T47D (cell line): ENCODE measurements around the gene CDADC1.

DNA sequence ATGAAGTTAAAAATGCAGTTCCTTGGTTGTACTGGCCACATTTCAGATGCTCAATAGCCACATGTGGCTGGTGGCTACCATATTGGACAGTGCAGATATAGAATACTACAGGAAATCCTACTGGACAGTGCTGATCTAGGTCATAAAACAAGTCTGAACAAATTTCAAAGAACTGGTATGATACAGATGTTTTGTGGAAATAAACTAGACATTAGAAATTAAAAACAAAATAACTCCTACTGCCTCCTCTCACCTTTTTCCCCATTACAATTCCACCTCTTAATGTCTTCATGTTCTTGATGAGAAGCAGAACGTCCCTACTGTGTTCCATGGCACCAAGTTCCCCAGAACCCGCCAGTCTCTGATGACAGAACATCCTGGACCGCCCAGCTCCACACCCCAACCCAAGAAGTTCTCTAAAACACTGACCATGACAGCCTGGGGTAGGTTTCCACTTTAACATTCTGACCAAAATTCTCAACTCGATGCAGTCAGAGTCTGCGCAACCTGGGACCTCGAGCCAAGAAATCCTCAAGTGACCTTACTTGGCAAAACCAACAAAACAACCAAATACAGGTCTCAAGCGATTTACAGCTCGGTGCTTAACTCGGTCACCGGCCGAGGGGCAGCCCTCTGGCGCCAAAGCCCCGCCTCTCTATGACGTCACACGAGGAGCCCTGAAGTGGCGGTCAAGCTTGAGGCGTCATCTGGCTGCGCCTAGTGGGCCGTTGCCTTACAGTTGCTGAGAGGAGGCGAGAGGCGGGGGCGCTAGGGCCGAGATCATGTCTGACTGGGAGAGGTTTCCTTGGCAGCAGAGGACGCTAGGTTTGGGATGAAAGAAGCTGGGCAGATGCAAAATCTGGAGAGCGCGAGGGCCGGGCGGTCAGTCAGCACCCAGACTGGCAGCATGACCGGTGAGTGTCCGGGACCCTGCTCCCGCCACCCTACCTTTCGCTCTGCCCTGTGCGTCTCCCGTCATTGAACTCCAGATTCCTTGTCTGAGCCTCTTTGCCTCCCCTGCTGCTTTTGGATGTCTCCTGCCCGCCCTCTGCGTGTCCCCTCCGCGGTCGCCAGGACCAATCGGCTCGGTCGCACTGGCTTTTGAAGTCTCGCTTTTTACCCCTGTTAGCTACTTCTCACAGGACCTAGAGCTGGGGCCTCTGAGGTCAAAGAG, at the start of gene CDADC1:
TSS of gene CDADC1 (plus strand) at position 720 of the 1,174 bp plus-strand sequence.
- RRBS = no CpG with 5 or more reads among the region's 43 CpGs

DNA sequence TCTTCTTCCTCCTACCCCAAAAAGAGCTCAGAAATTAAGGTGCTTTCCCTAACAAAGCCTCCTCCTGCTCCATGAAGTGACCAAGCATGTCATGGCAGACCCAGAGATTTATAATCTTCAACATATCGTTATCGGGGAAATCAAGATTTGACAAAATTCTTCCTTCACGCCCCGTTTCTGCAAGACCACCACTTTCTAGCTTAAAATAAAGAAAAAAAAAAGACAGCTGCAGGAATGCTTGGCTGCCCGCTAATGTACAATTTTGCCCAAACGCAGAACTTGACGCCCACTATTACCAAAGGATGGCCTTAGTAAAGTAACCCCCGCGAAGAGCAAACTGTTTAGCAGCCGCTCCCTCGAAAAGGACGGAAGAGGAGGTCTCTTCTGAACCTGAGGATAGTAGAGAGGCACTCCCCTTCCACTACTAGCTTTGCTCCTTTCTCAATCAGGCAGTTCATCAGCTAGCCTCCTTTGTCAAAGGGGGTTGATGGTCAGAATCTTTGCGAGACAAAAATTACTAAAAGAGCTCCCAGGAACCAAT, 665 bp downstream of the CAB39L start:
- RRBS = no CpG with 5 or more reads among the region's 13 CpGs

DNA sequence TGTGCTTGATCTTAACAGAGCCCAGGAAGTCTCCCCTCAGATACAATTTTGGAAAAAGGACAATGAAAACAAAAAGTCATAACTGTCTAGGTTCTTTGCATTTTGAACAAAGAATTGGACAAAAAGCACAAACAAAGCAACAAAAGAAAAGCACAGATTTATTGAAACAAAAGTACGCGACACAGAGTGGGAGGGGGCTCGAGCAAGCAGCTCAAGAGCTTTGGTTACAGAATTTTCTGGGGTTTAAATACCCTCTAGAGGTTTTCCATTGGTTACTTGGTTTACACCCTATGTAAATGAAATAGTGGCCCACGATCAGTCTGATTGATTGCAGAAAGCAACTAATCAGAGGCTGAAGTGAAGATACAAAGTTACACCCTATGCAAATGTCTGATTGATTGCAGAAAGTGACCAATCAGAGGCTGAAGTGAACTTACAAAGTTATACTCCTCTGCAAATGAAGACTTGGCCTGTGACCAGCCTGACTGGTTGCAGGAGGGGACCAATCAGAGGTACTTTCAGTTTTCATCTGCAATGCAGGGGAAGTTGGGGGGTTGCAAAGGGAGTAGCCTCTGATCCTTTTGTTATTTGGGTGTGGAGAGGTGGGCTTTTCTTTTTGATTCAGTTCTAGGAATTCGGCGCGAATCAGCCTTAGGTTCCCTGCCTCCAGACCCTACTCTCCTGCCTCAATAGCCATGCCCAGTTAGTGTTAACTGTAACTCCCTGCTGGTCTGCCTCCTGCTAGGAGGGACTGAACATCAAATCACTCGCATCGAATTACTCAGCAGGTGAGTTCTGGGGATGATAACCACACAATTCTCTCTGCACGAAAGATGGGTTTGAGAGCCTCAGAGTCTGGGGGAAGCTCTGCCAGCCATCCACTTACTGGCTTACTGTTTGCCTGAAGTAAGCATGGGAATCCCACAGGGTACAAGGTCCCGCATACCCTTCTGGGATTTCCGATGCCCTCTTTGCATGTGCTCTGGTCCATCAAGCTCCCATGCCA, 7.3 kb downstream of the ARL11 start:
- RRBS = no CpG with 5 or more reads among the region's 12 CpGs

DNA sequence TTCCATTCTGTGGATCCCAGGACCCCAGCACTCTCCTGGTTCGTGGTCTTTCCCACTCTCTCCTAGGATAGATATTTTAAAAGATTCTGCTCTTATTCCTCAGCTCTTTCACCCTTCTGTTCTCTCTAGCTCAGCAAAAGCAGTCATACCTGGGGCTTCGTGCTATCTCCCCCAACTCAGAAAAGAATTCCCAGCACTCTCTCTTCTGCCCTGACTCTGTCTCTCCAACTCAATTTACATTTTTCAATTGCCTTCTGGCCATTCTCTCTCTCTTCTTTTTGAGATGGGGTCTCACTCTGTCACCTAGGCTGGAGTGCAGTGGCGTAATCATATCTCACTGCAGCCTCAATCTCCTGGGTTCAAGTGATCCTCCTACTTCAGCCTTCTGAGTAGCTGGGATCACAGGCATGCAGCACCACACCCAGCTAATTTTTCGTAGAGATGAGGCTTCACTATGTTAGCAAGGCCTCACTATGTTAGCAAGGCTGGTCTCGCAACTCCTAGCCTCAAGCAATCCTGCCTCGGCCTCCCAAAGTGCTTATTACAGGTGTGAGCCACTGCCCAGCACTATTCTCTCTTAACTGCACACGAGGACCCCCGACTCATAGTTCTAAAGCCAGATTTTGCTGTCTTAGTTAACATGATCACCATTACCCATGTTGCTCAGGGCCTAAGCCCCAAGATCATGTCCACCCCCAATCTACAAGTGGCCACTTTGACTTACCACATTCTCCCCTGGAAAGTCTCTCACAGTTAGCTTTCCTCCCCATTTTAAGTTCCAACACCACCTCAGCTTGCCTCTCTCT, 4.5 kb downstream of the EBPL start:
- RRBS = no CpG with 5 or more reads among the region's 8 CpGs

GRCh38 chr13:49733607-49733806, 42.2 kb upstream of the EBPL start:
- RRBS = no CpG with 5 or more reads among the region's 1 CpG

DNA sequence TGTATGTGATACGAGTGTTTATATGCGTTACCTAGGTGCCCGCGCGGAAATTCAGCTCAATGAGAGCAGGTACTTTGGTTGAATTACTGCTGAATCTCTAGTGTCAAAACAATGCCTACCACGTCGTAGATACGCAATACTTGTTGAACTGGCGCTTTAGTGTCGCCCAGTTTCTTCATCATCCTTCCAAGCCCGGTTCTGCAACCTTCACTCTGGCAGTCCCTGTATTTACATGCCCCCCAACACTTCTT, 765 bp upstream of the KPNA3 start:
- RRBS = no CpG with 5 or more reads among the region's 11 CpGs

- RRBS = 6% methylated on average over 2 of the region's 3 CpGs
These were observed 1.1 kb downstream of the TRIM13 start for GRCh38 chr13:49998027-49998243.

- RRBS = no CpG with 5 or more reads among the region's 17 CpGs
These were observed 65.1 kb downstream of the KCNRG start for GRCh38 chr13:50080393-50080759.

- RRBS = 3% methylated on average over 11 of the region's 38 CpGs
These were observed 65.7 kb downstream of the KCNRG start for GRCh38 chr13:50080876-50081452.

DNA sequence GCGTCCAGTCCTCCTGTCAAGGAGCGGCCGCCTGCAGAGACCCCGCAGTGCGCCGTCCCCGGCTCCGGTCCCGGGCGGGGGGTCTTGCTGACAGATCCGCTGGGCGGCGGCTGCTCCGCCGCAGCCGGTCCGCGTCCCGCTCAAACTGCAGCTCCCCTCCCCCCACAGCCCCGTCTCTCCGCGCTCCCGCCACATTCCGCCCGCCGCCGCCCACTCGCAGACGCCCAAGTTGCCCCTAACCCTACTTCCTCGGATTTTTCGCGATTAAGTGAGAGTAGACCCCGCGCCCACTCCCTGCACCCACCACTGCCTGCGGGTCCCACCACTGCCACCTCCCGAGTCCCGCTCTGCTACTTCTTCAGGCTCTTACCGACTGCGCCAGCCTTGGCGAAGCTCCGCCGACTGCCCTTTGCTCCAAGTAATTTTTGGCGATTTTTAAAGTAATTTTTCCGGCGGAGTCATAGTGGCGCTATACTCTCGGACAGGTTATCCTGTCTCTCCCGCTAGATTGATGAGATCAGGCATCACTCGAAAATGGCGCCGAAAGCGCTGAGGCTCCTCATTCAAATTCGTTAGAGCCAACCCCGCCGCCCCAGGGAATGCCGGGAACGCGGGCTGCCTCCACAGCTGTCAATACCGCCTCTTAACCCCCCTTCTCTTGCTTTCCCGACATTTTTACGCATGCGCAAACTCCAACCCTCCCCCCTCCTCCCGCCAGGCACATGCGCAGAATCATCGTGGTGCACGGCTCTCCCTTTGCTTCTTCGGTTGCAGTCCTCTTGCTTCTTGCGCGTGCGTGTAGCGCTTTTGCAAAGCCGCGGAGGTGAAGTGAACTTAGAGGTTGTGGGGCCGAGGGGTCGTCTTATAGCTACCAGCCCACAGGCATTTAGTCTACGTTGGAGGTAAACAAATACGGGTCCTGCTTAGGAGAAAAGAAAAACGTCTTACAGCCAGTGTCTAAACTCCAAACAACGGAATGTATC, 66.5 kb downstream of the KCNRG start:
- RRBS = 1% methylated on average over 14 of the region's 79 CpGs

GRCh38 chr13:50122274-50123364, 107.4 kb downstream of the KCNRG start:
- RRBS = no CpG with 5 or more reads among the region's 5 CpGs

- RRBS = no CpG with 5 or more reads among the region's 14 CpGs
These were observed 111.3 kb downstream of the KCNRG start for GRCh38 chr13:50126604-50126868.

DNA sequence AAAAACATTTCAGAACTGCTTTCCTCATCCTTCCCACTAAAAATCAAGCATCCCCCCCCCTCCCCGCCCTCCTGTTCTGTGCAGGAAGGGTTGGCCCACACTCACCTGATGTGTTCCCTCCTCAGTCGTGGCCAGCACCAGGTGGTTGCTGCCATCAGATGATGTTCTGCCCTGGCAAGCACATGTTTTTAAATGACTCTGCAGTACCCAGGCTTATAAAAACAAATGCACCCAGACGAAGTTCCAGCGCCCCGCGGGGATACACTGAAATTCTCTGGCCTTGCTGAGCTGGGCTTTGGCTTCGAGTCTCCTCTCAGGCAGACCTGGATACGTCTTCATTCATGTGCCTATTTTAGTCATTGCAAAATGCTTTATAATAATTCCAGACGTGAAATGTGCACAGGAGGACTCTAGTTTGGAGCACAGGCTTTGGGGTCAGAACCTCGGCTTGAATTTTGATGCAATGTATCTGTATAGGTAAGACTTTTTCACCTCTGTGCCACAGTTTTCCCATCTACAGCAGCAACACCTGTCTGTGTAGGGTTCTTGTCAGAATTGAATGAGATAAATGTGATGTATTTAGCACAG, 316.2 kb downstream of the DLEU7 start:
- RRBS = no CpG with 5 or more reads among the region's 10 CpGs

- RRBS = no CpG with 5 or more reads among the region's 5 CpGs
These were observed 1.3 kb downstream of the FAM124A start for GRCh38 chr13:51223514-51223967.

GRCh38 chr13:51447545-51448194, 5.2 kb downstream of the INTS6 start:
- RRBS = no CpG with 5 or more reads among the region's 10 CpGs

- RRBS = 1% methylated on average over 35 of the region's 82 CpGs
These were observed 513 bp upstream of the INTS6 start for GRCh38 chr13:51453146-51453952.

DNA sequence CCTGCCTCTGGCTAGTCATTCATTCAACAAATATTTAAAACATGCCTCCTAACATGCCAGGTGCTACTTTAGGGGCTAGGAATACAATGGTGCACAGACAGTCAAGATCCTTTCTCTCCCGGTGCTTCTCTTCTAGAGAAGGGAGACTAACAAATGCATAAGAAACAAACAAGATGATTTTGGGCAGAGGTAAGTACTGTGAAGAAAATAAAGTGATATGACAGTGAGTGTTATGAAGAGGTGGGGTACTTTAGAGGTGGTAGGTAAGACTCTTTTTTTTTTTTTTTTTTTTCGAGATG, 7.4 kb upstream of the WDFY2 start:
- RRBS = no CpG with 5 or more reads among the region's 2 CpGs

DNA sequence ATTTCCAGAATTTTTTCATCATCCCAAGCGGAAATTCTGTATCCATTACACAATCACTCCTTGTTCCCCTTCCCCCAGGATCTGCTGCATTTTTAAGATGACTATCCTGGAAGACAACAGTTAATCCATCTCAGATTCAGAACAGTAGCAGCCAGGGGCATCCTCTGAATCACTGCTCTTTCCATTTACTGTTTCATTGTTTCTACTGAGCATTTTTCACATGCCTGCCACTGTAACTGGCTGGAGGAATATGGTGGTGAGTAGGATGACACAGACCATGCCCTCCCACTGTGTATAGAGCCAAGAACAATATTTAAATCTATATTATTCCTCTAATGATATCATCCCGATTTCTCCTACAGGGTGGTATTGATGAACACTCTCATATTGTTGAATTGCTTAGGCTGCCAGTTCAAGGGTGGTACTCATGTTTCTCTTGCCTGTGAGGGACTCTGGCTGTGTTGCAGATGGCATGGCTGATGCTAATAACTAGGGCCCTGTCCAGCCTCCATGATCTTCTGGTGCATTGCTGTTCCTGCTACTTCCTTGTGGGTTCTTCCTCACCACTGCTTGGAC, 59.0 kb downstream of the WDFY2 start:
- RRBS = no CpG with 5 or more reads among the region's 2 CpGs

GRCh38 chr13:51764112-51765328, 39.4 kb downstream of the DHRS12 start:
- RRBS = no CpG with 5 or more reads among the region's 16 CpGs